ENCODE measurements around a stretch of chr17.

- PRO-cap, 2 experiments = peak in 1 of 2 experiments; most common minus-strand start chr17:48055719 (in 1)
Observed at GRCh38 chr17:48055404-48056151, 7.4 kb downstream of the NFE2L1 start.

- PRO-cap, 2 experiments = no peak in any of the 2 experiments
Observed at GRCh38 chr17:48059260-48059977, 11.3 kb downstream of the NFE2L1 start.

- PRO-cap, 2 experiments = no peak in any of the 2 experiments
Observed at GRCh38 chr17:48244005-48244932, 136.7 kb downstream of the SNX11 start.

- PRO-cap, 2 experiments = no peak in any of the 2 experiments
Observed at GRCh38 chr17:48310692-48311489, 119.1 kb downstream of the SKAP1 start.

DNA sequence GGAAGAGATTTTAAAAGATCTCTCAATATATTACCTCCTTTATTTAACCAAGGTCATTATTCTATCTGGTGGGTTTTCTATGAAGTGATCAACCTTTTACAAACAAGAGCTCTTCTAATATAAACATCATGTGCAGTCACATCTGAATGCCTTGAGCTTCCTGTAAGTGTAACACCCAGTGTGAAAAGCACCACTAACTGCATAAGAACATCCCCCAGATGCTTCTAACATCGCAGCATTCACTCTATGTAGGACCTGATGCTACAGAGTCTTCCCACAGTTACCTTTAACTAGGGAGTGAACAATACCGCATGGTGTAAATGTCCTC is 16.4 kb downstream of the SKAP1 start:
- PRO-cap, 2 experiments = no peak in any of the 2 experiments

DNA sequence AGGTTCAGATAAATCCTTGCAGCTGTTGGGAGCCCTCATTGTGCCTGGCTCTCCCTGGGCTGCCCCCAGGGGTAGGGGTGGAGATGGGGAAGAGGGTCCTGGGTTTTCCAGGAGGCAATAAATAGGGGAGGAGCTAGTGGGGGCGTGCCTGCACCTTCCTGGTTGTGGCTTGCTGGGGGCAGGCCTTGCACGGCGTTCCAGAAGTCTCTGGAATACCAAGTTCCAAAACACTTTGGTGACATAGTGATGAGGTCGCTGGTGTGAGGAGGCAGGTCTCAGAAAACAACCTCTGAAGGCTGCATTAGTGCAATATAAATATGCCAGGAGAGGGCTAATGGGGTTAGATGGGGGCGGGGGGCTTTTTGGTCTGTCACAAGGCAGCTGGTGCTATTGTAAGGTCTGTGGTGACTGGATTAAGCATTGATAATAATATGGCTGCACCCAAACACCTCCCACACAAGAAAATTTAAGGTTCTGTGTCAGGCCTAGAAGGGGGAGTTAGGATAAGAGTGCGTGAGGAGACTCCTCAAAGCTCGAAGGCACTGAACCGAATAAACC is 2.1 kb downstream of the HOXB1 start:
- PRO-cap, 2 experiments = no peak in any of the 2 experiments

- PRO-cap, 2 experiments = no peak in any of the 2 experiments
Observed at GRCh38 chr17:48540808-48541679, 3.9 kb downstream of the HOXB2 start.

DNA sequence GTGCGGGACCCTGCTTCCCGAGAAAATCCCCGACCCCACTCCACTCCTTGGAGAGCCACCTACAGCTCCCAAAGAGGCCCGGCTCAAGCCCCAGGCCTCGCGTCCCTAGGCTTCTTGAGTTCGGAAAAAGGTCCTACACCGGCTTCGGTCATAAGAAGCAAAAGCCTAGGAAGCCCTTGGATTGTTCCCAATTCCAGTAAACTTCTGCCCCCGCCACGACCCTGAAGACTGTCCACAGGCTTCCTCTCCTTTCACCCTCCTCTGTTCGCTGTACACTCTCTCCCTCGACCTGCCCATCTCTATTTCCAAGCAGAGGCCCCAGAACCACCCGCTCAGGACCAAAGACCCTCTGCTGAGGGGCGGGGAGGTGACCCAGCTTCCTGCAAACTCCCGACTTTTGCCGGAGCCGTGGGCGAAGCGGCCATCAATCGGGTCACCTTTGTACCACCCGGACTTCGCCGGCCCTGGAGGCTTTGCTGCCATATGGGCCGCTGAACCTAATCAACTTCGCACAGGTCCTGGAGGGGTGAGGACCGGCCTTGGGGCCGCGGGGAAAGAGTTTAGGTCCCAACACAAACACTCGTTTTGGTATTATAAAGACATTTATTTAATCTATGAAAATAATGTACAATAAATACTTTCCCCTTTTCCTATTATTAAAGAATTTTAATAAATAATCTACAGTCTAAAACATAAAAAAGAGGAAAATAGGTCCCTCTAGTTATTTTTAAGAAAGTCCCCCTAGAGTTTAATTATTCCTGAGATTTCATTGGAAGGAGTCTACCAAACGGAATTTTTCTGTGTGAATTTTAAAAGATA is 2.6 kb downstream of the HOXB2 start:
- PRO-cap, 2 experiments = no peak in any of the 2 experiments

GRCh38 chr17:48567549-48568184 is 10.5 kb downstream of the HOXB4 start:
- PRO-cap, 2 experiments = no peak in any of the 2 experiments

GRCh38 chr17:48593883-48594237 is 281 bp upstream of the HOXB5 start:
- PRO-cap, 2 experiments = no peak in any of the 2 experiments

DNA sequence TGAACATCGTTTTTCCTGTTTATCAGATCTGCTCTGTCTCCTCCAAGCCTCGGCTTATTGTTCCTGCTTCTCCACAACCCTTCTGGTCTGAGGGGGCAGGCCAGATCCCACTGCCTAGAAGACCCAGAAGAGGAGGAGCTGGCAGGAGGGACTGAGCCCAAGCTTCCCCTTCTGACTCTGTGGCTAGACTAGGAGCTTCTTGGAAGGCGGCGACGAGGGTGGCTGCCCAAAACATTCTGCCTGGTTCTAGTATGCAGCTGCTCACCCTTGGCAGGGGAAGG is 5.2 kb upstream of the HOXB5 start:
- PRO-cap, 2 experiments = no peak in any of the 2 experiments

- PRO-cap, 2 experiments = no peak in any of the 2 experiments
Observed at GRCh38 chr17:48614003-48615013, 784 bp downstream of the HOXB8 start.

GRCh38 chr17:48642176-48642793 is 16.1 kb upstream of the HOXB9 start:
- PRO-cap, 2 experiments = no peak in any of the 2 experiments

DNA sequence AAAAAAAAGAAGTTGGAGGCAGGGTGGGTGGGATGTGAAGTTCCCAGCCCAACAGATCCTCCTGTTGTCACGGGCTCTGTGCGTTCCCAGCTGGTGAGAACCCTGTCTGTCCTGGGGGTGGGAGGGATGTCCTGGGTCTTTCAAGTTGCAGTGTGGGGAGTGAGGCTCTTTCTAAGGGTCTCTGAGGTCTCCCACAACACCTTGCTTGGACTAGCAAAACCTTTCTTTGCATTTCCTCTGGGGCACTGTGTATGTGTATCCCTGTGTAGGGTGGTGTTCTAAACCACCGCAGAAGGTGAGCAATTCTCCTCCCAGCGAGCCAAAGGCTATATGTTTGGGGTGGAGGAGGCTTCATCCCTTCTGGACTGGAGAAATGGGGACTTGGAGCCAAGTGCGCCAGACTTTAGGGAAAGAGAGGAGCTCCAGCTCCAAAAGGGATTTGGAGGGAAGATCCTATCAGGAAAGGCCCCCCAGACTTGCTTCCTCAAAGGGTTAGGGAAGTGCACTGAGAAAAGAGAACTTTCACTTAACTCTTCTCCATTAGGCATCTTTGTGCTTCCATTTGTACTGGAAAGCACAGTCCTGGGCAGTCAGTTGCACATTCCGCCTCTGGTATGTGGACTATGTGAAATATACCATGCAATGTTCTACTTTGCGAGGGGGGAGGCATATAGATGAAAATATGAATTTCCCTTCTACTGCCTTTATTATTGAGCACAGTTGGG is 18.8 kb upstream of the HOXB9 start:
- PRO-cap, 2 experiments = no peak in any of the 2 experiments

- PRO-cap, 2 experiments = no peak in any of the 2 experiments
Observed at GRCh38 chr17:48724352-48724885, 1.4 kb downstream of the PRAC2 start.

- PRO-cap, 2 experiments = no peak in any of the 2 experiments
Observed at GRCh38 chr17:48727710-48728583, 603 bp downstream of the HOXB13 start.

GRCh38 chr17:48760371-48760876 is 31.9 kb upstream of the HOXB13 start:
- PRO-cap, 2 experiments = no peak in any of the 2 experiments

GRCh38 chr17:48799137-48799847 is 17.7 kb downstream of the TTLL6 start:
- PRO-cap, 2 experiments = no peak in any of the 2 experiments

GRCh38 chr17:48800967-48801286 is 16.1 kb downstream of the TTLL6 start:
- PRO-cap, 2 experiments = no peak in any of the 2 experiments

GRCh38 chr17:48915649-48916321 is 7.6 kb downstream of the UBE2Z start:
- PRO-cap, 2 experiments = no peak in any of the 2 experiments

Data from cerebral cortex (tissue), 2 donors.